Pericardium fibroblast (primary cell): ENCODE measurements around a stretch of chr5.

GRCh38 chr5:147508822-147509759, 777 bp downstream of the DPYSL3 start:
- RAMPAGE, long total RNA: no peak

- RAMPAGE, long total RNA: no peak
Observed at GRCh38 chr5:147871581-147872574, 6.6 kb upstream of the SCGB3A2 start.

- RAMPAGE, long total RNA: no peak
Observed at GRCh38 chr5:147873934-147875134, 4.2 kb upstream of the SCGB3A2 start.

GRCh38 chr5:148280760-148281328, 12.2 kb downstream of the SPINK13 start:
- RAMPAGE, long total RNA: no peak

DNA sequence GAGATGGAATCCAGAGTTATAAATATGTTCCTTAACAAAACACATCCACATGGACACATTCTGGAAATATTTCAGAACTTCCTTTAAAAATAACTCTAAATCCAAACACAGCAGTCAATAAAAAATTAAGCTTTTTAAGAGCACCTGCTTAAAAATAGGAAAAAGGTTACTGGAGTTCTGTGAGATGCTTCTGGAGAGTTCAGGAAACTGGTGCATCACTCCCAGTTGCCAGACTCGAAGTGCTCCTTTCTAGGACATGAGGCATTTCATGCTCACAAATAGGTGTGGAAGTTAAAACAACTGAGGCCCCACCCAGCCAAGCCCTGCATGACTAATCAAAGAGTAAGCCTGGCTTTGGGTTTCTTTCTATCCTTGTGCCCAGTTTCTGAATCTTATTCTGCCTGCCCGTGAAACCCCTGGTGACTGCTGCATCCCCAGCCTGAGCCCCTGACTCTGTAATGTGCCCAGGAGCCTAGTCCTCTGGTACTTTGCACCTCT, 7.6 kb downstream of the SPINK9 start:
- RAMPAGE, long total RNA: no peak

DNA sequence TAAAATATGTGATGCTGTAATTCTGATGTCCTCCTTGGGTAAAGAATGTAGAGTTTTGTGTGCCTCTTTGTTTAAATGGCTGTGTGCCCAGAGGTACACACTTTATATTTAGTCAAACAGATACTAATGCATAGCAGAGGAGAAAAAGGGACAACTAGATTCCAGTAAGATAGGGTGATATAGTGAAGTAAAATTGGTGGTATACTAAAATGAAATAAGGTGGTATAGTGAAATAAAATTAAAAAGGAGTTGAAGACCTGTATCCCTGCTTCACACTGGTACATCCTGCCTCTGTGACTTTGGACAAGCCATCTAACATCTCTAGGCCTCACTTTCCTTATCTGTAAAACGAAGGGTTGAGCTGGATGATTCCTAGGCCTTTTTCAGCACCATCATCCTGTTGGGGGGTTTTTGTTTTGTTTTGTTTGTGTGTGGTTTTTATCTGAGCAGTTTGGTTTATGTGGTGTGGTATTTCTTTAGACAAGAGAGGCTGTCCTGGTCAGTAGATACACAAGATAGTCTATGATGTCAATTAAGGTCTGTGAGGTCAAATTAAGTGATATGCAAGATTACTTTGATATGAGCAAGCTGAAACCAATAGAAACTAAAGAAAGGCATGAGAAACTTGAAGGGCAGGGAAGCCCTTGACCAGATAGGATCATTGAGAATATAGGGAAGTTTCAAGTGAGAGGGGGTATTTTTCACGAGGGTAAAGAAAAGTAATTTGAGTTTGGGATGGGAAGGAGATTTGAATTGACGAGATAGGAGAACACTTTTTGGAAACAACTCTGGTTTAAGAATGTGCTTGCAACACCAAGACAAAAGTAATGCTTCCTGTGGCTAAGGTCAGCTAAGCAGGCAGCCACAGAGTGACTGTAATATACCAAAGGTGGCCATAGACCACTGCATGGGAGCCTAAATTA, 1.7 kb downstream of the FBXO38 start:
- RAMPAGE, long total RNA: no peak

DNA sequence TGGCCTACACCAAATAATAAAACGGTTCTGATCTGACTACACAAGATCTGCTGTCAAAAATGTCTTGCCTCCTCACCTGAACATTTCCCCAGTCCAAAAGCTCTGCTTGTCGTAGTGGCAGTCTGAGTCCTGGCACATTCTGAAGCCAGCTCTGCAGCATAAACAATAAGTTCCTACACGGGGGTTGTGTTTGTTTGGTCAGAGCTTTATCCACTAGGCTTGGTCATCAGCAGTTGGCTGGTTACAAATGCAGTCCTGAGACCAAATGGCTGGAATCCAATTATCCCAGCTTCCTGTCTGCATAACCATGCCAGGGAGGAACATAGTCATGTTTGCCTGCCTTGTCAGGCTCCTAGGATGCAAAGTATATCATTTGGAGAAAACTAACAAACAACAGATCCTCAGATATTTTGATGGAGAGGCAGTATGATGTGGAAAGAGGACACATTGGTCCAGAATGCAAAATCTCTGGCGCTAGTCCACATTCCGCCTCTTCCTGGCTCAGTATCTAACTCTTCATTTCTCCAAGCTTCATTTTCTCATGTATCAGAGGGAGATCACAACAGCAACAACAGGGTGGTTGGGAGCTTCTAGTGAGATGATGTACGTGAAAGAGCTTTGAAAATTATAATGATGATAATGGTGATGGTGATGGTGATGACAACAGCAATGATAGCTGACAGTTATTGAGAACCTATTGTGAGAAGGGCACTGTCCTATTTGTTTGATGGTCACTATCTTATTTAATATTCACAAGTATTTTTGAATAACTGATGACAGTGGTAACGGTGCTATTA, 85.8 kb downstream of the FBXO38 start:
- RAMPAGE, long total RNA: no peak

DNA sequence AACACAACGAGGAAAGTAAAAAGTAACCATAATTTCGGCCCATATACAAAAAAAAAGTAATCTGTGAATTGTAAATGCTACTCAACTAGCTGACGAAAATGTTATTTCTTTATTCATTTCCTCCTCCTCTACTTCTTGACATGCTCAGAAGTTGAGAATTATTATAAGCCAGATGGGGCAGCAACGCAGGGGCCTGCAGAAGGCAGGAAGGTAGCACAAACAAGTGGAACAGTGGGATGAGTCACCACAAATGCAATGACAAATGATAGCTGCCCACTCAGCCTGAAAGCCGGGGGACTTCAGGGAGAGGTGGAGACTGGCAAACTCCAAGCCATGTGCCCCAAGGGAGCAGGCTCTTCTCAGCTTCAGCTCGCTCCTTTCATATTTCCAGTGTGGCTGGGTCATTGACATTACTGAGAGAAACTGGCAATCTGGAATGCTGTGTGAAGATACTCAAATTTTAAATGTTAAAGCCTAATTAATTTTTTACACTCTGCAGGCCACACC, 21.1 kb upstream of the ADRB2 start:
- RAMPAGE, long total RNA: no peak

DNA sequence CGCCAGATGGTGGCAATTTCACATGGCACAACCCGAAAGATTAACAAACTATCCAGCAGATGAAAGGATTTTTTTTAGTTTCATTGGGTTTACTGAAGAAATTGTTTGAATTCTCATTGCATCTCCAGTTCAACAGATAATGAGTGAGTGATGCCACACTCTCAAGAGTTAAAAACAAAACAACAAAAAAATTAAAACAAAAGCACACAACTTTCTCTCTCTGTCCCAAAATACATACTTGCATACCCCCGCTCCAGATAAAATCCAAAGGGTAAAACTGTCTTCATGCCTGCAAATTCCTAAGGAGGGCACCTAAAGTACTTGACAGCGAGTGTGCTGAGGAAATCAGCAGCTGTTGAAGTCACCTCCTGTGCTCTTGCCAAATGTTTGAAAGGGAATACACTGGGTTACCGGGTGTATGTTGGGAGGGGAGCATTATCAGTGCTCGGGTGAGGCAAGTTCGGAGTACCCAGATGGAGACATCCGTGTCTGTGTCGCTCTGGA, 897 bp upstream of the ADRB2 start:
- RAMPAGE, long total RNA: no peak

DNA sequence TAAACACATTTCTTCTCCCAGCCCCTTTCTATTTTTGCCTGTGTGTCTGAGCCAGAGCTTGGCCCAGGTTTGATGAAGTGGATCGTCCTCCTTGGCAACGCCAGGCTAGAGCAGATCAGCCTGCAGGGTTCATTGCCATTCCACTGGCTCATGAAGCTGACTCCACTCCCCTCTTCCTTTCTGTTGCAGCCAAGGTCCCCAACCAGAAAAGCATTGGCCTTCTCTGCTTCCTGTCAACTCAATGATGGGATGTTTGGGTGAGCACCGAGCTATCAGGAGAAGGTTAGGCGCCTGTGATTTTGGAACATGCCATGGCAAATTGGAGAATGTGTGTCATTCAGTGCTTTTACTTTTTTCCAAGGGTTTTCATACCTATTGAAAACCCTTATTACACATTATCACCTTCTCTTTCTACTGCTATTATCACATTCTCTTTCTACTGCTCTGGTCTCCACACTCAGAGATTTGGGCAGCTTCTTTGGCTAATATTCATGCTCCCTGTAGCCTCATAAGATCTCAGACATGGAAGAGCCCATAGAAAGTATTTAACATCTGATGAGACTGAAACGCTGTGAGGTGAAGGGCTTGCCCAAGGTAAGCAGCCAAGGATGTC, 3.5 kb downstream of the ADRB2 start:
- RAMPAGE, long total RNA: no peak

DNA sequence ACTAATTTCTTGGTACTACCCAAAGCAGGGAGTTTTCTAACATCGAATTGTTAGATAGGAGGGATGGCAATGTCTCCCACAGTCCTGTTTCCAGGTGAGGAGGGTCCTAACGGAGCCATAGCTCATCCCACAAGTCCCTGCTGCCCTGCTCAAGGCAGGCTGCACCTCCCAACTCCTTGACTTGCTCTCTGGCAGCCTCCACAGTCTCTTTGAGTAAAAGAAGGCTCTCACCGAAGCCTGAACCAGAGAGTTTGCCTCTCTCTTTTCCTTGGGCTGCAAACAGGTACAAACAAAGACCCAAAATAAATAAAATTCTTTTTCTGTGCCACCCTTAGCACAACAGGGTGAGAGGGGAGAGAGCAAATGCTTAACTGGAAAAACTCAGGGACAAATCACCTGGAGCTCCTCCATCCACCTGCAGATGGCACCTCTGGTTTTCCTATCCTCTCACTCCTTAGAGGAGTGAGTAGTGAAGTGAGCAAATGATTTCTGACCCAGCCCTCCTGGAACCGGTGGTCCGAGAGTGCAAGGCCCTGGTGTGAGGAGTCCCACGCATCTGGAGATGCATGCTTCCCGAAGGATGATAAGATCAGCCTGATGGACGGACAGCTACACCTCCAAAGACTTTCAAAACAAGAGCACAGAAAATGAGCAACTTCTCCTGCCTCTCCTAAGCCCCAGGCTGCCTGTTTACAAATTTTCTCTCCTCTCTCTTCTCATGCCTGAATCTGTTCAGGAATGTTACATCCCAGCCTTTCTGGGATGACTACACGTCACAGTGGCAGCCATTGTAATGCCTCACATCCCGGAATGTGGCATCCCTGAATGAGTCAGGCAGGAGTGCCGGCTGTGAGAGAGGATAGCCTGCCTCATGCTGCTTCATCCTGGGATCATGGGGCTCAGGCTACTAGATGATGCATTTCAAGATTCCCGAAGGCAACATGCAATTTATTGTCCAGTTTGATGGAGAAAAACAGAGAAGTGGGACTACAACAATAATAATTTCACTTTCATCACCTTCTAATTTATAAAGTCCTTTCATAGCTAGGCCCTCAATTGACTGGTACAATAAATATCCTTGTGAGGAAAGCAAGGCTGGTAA, 86.4 kb downstream of the ADRB2 start:
- RAMPAGE, long total RNA: no peak

DNA sequence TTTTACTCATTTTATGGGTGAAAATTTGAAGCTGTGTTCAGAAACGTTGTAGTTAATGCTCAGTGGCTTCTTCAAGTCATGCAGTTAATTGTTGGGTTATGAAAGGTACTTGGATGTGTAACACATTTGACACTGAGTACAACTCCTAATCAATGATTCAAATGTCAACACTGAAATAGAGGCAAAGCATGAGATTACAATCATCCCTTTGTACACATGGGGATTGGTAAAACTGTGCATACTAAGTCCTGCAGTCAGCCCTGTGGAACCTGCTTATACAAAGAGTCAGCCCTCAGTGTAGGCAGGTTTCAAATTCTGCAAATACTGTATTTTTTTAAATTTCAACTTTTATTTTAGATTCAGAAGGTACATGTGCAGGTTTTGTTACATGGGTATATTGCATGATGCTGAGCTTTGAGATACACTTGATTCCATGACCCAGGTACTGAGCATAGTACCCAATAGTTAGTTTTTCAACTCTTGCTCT, 3.4 kb downstream of the ABLIM3 start:
- RAMPAGE, long total RNA: no peak

GRCh38 chr5:149152210-149152978, 11.1 kb downstream of the ABLIM3 start:
- RAMPAGE, long total RNA: no peak

DNA sequence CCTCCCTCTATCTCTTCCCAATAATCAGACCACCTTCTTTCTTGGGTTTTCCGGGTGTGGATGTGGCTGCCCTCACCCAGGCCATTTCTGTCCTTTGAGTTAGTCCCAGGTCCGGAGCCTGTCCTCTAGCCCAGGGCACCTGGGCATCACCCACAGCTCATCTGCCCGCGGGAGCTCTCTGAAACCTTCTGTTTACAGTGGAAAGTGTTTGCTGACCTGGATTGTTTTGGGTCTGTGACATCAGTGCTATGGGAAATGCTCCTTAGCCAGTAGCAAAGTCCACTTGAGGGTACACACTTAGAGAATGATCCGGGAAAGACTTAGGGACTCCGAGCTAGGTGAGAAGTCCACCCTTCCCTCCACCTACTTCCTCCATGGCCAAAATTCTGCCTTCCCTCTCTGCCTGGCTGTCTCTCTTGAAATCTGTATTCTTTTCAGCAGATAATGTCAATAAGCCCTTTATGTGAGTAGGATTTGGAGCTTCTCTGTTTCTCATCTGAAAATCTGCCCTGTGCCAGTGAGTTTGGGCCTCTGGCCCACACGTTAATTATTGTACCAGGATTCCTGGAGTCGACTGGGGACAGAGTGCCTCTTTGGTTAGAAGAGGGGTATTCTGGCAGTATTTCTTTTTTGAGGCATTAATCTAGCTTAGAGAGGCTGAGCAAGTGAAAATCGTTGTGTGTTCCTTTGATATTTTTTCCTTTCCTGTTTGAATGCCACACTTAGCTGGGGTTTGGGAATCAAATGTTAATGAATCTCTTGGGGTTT, 19.9 kb downstream of the ABLIM3 start:
- RAMPAGE, long total RNA: no peak

DNA sequence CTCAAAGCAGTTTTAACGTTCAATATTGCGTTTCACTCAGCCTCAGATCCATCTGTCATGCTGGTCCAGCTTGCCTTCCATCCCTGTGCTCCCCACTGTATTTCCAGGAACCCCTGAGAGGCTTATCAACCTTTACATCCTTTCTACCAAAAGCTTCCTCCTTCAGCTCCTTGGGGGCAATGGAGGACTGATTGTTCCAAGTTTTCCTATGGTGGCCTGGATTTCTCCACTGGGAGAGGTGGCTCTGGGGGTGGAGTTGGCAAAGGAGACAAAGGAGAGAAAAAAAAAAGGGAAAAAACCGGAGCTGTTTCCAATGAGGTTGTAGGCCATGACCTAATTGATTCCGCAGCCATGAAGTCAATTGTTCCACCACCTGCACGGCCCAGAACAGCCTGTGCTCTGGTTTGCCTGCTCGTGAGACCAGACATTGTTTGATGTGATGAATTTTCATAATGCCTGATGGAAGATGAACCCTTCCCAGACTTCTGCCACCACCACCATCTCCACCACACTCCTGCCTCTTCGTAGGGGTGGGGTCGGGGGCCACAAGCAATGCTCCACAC, 54.1 kb downstream of the ABLIM3 start:
- RAMPAGE, long total RNA: no peak

- RAMPAGE, long total RNA: no peak
Observed at GRCh38 chr5:149262436-149262829, 9.2 kb upstream of the AFAP1L1 start.

GRCh38 chr5:149297103-149298208, 25.8 kb downstream of the AFAP1L1 start:
- RAMPAGE, long total RNA: no peak

DNA sequence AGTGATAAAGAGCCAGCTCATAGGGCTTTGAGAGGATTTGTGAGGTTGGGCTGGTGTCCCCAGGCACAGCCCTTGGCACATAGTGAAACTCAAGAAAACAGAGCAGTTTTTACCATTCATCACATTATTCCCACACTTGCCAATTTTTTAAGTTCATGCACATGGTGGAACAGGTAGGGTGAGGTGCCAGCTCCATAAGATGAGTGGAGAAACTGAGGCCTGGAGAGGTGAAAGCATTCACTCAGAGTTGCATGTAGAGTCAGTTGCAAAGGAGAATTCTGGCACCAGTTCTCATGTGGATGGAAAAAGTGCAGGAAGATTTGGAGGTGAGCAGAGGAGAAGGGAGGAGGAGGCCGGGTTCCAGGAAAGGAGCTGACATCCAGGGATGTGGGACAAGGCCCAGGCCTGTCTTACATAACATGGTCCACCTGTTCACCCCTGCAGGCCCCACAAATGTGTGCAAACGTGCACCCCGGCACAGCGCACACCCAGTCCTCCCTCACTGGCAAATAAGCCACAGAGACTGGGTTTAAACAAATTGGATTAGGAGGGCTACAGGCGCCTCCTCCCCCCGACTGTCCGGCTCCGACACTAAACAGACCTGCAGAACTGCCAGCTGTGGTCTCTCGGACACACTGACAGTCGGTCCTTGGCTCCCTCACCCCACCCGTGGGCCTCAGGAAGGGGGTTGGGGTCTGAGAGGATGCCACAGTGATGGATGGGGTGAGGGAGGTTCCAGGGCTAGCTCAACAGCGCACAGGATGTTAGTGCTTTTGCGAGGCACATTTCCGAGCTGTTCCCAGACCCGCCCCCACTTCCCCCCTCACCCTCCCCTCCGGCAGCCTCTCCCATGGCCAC, 43.2 kb upstream of the IL17B start:
- RAMPAGE, long total RNA: no peak

DNA sequence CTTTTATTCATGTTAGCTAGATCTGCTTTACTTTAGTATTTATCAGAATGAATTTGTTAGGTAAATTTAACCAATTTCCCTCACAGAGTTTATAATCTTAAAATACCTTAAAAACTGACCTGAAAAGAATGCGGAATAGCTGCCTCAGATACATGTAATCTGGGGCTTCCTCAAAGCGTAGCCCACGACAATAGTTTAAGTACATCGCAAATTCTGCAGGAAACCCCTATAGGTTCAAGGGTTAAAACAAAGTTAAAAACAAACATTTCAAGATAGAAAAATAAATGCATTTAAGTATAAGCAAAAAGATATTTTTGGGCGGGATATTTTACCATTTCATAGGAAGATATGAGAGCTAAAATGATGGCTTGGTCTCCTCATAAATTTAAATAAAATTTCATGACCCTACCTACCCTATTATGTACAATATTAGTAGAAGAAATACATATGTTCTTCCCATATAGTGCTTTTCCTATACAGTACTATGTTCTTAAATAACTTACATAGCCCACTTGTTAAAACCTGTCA, 44.3 kb downstream of the CSNK1A1 start:
- RAMPAGE, long total RNA: no peak

DNA sequence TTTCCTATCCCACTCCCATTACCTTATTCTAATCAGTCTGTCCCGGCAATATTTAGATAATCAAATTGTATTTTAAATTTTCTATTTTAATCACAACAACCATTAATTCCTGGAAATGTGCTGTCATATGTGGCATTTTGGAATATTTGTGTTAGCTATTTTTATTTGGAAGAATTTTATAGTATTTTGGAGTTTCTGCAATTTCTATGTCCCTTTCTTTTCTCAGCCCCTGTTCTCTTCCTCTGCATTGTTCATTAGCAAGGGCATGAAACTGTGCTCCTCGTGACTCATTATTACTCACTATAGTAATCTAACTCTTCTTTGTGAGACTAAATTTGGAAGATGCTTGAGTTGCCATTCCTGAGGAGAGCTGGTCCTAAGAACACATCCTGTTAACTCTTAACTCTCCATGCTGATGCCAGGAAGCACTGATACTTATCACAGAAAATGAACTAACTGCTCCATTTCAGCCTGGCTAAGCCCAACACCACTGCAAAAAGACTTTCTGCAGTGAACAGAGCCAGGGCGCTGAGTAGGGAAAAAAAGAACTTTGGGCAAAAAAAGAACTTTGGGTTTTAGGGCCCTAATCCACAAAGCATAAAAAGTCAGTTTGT, 10.5 kb upstream of the CSNK1A1 start:
- RAMPAGE, long total RNA: no peak